ENCODE measurements around a stretch of chr20.

DNA sequence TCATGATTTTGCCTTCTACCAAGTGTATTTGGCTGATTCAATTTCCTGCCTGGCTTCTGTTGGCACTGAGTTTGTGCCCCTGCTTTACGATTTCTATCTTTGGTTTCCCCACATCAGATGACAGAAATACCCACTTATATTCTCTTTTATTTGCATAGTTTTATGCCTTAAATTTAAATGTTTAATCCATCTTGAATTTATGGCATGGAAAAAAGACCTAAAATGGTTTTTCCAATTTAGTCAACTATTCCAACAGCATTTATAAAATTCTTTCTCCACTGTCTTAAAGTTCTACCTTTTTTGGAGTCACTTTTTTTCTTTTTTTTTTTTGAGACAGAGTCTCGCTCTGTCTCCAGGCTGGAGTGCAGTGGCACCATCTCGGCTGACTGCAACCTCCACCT is 34.2 kb downstream of the RNF24 start:
- PRO-cap, 4 experiments = no peak in any of the 4 experiments
- RAMPAGE, long total RNA, 2 experiments = no peak in any of the 2 experiments

DNA sequence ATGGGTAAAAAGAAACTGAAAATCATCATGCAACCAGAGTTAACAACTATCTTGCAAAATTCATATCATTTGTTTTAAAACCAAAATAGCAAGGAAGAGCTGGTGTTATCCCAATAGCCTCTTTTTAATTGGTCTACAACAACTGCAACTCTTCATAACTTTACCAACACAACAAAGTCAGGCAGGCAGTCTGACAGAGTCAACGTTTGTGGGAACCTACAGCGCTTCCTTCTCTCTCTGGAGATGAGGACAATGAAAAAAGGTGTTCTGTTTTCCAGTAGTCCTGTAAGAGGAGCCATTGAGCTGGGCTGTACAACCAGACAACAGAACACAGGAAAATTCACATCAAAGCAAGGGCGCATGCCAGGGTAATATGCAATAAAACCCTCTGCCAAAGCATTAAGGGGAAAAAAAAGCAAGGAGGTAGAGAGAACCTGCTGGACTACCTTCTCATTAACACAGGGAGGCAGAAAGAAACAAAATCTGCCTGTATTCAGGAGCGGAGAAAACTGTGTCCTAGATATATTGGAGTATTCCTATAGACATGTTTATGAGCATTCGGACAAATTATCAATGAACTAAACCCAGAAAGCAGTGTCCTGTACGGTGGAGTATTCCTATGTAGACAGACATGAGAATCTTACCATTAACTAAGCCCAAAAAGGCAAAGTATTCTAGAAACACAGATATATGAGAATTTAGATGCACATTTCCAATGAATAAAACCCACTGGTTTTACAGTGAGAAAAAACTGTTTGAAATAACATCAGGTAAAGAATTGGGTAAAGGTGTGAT is 1.3 kb downstream of the RNF24 start:
- PRO-cap, 4 experiments = peak in 1 of 4 experiments; most common plus-strand start position 408 of the sequence (in 1); most common minus-strand start position 239 of the sequence (in 1)
- RAMPAGE, long total RNA, 2 experiments = no peak in any of the 2 experiments

DNA sequence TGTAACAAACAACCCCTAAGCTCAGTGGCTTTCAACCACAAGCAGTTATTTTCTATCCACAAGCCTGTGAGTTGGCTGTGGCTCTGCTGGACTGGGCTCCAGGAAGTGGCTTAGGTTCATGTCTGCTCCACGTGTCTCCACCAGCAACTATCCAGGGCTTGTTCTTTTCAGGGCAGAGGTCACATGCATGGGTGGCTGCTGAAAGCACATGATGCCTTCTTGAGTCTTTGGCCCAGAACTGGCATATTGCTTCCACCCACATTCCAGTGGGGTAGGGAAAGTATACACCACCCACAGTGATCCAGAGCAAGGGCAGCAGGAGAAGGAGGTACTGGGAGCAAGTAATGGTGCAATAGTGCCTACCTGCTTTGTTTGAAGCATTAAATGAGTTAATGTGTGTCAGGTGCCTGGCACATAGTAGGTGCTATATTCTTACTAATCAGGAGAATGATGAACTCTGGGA is 25.0 kb upstream of the RNF24 start:
- PRO-cap, 4 experiments = no peak in any of the 4 experiments
- RAMPAGE, long total RNA, 2 experiments = no peak in any of the 2 experiments

GRCh38 chr20:4585722-4585952 is 100.6 kb upstream of the PRNP start:
- PRO-cap, 4 experiments = no peak in any of the 4 experiments
- RAMPAGE, long total RNA, 2 experiments = no peak in any of the 2 experiments

DNA sequence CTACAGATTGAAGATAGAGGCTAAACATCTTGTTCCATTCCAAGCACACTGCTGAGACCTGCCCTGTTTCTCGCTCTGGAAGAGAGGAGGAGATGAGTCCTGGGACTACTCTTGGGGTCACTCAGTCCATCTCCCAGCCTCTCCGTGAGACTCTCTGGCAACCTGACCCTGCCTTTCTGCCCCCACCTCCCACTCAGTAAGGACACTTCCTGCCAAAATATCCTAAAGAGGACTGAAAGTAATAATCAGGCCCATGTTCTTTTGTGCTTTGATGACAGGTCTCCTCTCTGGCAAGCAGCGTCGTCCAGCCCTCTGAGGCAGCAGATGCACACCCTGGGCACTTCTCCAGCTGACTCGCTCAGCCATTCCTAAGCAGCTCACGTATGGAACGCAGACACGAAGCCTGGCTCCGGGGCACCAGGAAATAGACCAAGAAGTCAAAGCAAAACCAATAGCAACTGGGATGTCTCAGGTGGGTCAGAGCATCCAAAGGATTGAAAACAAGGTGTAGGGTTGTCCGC is 2.6 kb downstream of the RASSF2 start:
- PRO-cap, 4 experiments = no peak in any of the 4 experiments
- RAMPAGE, long total RNA, 2 experiments = no peak in any of the 2 experiments

GRCh38 chr20:4886015-4886272 is 62.5 kb upstream of the RASSF2 start:
- PRO-cap, 4 experiments = peak in 1 of 4 experiments; most common minus-strand start chr20:4886197 (in 1)
- RAMPAGE, long total RNA, 2 experiments = no peak in any of the 2 experiments

GRCh38 chr20:4901738-4902545 is 78.5 kb upstream of the RASSF2 start:
- PRO-cap, 4 experiments = no peak in any of the 4 experiments
- RAMPAGE, long total RNA, 2 experiments = no peak in any of the 2 experiments

DNA sequence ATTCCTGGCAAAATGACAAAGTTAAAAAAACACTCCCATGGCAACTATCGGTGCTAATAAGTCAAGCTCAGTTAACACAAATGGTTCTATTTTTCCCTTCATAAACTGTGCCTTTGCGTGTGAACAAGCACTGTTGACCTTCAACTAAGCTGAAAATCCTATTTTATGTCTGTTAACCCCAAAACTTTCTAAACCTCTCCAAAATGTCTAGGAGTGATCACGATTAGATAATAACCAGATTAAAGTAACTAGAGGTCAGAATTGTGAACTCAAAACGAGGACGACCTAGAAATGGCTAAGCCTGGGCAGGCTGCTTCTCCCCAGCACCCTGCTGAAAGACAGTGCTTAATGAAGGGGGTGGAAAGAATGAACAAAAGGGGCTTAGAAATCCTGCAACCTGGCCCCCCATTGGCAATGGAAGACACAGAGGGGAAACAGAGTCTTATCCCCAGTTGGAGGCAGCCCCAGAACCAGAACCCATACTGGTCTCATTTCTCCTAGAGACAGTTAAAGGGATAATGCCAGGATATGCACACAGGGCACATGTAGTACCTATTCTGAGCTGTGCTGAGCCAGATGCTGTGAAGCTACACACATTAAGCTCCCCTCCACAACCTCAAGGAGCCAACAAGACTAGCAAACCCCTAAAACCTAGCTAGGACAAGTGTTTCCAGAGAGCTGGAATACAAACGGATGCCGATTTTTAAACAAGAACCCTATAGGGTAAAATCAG is 23.0 kb downstream of the SLC23A2 start:
- PRO-cap, 4 experiments = peak in 2 of 4 experiments; most common plus-strand start position 272 of the sequence (in 2); most common minus-strand start position 343 of the sequence (in 1)
- RAMPAGE, long total RNA, 2 experiments = no peak in any of the 2 experiments

DNA sequence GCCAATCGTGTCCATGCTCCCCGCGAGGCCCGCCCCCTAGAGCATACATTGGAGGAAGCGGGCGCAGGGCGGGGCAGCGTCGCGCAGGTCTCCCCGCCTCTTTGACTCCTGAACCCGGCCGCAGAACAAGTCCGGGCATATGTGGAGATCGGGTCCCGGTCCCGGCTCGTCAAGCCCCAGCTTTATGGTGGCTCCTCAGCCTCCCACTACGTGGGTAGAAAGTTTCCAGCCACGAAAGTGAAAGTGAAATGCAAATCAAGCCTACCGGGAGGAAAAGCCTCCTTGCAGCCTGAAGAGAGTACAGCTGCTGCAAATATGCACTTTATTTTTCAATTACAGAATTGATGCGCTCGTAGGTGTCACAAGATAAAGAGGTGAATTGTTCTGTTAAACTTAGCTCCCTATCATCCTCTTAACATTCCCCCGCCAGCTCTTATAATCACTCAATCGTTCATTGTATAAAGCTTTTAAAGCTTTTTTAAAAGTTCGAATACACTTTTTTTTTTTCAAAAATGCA is 352 bp upstream of the PCNA start:
- PRO-cap, 4 experiments = peak in 4 of 4 experiments; most common plus-strand start position 138 of the sequence (in 3)
- RAMPAGE, long total RNA, 2 experiments = no peak in any of the 2 experiments

DNA sequence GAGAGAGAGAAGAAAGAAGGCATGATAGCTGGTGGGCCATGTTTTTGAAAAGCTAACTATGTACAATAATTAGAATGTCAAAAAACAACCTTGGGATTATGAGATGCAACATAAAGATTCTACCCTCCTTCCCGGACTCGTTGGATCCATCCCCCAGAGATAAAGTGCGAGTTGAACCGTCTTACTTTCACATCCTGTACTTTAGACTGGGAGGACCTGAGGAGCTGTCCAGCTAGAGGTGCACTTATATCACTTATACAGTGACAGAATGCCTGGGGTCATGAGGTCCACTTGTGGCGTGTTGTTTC is 2.0 kb downstream of the CDS2 start:
- PRO-cap, 4 experiments = no peak in any of the 4 experiments
- RAMPAGE, long total RNA, 2 experiments = no peak in any of the 2 experiments

GRCh38 chr20:5141227-5142084 is 14.6 kb downstream of the CDS2 start:
- PRO-cap, 4 experiments = peak in 1 of 4 experiments; most common plus-strand start chr20:5141824 (in 1); most common minus-strand start chr20:5141823 (in 1)
- RAMPAGE, long total RNA, 2 experiments = no peak in any of the 2 experiments

GRCh38 chr20:5168337-5169442 is 41.9 kb downstream of the CDS2 start:
- PRO-cap, 4 experiments = peak in 1 of 4 experiments; most common plus-strand start chr20:5169333 (in 1); most common minus-strand start chr20:5169024 (in 1)
- RAMPAGE, long total RNA, 2 experiments = no peak in any of the 2 experiments

GRCh38 chr20:5202485-5202892 is 75.7 kb downstream of the CDS2 start:
- PRO-cap, 4 experiments = no peak in any of the 4 experiments
- RAMPAGE, long total RNA, 2 experiments = no peak in any of the 2 experiments

- PRO-cap, 4 experiments = no peak in any of the 4 experiments
- RAMPAGE, long total RNA, 2 experiments = no peak in any of the 2 experiments
These were observed 81.3 kb downstream of the GPCPD1 start for GRCh38 chr20:5529556-5529946.

GRCh38 chr20:5584486-5585122 is 26.2 kb downstream of the GPCPD1 start:
- PRO-cap, 4 experiments = no peak in any of the 4 experiments
- RAMPAGE, long total RNA, 2 experiments = no peak in any of the 2 experiments

DNA sequence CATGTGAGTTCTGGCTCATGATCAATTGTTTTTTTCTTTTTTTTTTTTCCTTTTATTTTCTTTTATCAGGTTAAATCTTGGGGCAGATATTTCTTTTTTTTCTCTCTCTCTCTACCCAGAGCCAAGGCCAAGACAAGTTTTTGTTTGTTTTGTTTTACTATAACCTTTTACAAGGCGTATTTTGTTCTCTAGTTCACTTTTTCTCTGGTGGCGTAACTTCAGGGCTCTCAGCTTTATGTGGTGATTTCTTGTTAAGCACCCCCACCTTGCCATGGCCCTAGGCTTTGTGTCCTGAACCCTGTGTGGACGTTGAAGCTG is 68.1 kb upstream of the CHGB start:
- PRO-cap, 4 experiments = no peak in any of the 4 experiments
- RAMPAGE, long total RNA, 2 experiments = no peak in any of the 2 experiments

DNA sequence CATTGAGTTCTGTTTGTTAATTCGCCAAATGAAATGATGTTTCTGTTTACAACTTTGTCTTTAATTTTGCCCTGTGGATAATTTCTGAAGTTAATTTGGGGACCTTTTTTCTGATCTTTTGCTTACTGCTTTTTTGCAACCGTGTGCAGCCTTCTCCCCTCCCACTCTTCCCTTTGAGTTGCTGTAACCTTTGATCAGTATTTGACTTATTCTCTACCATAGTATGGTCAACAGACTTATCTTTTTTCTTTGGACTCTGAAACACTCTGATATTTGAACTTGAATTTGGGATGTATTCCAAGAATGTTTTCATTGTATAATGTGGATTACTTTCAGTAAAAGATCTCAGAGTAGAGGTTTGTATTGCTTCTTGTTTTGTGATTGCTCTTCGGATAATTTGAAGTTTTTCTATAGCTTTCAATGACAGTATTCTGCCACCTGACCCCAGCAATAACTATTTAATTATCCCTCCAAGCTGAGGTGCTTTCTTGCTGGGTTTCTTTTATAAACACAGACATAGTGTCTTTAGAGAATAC is 1.7 kb downstream of the CRLS1 start:
- PRO-cap, 4 experiments = peak in 4 of 4 experiments; most common plus-strand start position 239 of the sequence (in 1); most common minus-strand start position 175 of the sequence (in 4)
- RAMPAGE, long total RNA, 2 experiments = no peak in any of the 2 experiments

DNA sequence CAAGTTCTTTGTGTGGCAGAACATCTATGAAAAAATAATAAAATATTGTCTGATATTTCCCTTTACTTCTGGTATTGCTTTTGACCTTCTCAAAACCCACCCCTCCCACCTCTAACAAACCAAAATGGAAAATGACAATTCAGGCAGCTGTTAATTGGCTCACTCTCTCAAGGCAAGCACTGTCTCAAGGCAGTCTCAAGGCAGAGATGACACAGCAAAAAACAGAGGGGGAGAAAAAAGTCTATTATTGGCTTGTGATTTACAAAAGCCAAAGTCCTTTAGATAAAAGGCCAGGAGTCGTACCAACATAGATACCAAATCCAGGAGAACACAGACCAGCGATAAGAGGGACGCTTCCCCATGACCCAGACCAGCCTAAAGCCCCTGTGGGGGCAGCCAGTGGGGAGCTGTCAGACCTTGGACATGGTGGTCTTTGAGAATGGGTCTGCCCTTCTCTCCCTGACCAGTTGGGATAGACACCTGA is 22.0 kb upstream of the LRRN4 start:
- PRO-cap, 4 experiments = peak in 4 of 4 experiments; most common plus-strand start position 311 of the sequence (in 3)
- RAMPAGE, long total RNA, 2 experiments = no peak in any of the 2 experiments

DNA sequence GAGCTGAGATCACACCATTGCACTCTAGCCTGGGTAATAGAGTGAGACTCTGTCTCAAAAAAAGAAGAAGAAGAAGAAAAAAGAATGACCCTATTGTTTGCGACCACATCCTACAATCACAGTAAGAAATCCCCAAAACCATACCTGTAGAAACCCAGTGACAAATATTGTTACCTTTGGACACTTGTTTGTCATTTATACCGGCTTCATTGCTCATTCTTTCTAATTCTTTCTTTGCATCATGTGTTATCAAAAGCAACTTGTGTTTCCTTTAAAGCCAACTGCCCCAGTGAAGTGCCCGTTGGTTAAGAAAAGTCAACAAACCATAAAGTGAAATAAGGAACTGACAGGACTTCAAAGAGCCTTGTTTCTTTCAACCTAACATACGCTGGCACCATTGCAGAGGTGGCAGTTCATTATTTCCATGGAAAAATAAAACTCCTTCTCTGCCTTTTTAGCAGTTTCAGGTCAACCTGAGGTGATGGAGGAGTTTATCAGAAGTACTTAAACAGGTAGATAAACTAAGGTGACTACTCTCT is 28.9 kb downstream of the FERMT1 start:
- PRO-cap, 4 experiments = no peak in any of the 4 experiments
- RAMPAGE, long total RNA, 2 experiments = no peak in any of the 2 experiments

DNA sequence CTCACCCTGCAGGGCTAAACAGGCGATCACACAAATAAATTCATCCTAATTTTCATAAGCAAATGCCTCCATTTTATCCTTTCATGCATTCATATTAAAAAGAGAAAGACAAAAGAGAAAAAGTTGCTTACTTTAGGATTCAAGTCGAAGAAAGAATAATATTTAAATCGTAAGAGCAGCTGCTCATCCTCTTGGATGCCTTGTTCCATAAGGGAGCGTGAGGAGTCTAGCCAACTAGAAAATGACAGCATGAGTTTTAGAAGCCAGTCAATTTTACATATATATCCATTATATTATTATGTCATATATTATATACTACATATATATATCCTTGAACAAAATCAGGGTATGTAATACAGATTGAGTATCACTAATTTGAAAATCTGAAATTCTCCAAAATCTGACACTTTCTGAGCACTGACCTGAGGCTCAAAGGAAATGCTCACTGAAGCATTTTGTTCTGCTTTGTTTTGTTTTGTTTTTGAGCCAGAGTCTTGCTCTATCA is 15.4 kb downstream of the FERMT1 start:
- PRO-cap, 4 experiments = no peak in any of the 4 experiments
- RAMPAGE, long total RNA, 2 experiments = no peak in any of the 2 experiments